REH cell (cell line): Measurements from ENCODE around the genes DUSP7, ALAS1, TLR9, PPM1M, DNAH1, SEMA3G and TNNC1.

- PRO-cap: no peak
These were observed 3.4 kb upstream of the GRM2 start for GRCh38 chr3:51703189-51704247.

DNA sequence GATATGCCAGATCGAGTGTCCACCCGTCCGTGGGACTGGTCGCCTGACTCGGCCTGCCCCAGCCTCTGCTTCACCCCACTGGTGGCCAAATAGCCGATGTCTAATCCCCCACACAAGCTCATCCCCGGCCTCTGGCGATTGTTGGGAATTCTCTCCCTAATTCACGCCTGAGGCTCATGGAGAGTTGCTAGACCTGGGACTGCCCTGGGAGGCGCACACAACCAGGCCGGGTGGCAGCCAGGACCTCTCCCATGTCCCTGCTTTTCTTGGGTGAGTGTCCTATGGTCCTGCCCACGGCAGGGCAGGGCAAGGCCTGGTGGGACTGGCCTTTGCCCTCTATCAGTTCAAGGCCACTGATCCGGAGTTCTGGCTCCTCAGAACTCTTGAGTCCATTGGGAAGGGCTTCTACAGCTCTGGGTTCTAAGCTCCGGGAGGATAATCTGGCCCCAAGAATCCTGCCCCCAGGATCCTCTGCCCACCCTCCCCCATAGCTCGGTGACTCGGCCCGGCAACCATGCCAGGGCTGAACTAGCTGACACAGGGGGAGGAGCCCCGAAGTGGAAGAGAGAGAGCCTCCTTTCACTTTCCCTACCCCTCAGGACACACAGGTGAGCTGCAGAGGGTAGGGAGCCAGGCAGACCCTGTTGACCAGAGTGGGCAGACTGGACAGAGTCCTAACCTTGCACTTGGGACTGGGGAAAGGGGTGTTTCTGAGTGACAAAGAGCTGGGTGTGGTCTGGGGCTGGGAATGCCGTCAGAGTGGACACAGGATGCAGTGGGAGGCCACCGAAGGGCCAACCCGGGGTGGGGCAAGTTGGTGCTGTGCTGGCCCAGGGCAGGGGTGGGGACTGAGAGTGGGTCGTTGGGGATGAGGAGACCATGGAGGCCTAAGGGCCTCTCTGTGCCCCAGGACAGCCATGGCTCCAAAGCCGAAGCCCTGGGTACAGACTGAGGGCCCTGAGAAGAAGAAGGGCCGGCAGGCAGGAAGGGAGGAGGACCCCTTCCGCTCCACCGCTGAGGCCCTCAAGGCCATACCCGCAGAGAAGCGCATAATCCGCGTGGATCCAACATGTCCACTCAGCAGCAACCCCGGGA, 623 bp downstream of the PARP3 start:
- PRO-cap: no peak

- PRO-cap: no peak
These were observed 842 bp downstream of the GPR62 start for GRCh38 chr3:51955522-51956923.

DNA sequence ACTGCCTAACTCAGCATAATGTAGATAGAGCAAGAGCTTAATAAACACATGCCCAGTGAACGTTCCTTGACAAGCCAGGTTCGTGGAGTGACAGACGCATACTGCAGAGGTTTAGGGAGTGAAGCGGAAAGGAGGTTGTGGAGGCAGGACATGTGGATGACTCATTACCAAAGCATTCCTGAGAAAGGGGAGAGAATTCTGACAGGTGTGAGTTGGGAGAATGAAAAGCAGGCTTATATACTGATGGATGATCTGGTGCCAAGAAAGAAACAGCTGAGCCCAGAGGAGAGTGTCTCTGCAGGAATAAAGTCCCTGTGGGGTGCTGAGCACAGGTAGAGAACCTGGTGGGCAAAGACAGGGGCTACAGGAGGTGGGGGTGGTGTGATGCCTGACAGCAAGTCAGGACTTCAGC, 2.3 kb upstream of the RPL29 start:
- PRO-cap: no peak

DNA sequence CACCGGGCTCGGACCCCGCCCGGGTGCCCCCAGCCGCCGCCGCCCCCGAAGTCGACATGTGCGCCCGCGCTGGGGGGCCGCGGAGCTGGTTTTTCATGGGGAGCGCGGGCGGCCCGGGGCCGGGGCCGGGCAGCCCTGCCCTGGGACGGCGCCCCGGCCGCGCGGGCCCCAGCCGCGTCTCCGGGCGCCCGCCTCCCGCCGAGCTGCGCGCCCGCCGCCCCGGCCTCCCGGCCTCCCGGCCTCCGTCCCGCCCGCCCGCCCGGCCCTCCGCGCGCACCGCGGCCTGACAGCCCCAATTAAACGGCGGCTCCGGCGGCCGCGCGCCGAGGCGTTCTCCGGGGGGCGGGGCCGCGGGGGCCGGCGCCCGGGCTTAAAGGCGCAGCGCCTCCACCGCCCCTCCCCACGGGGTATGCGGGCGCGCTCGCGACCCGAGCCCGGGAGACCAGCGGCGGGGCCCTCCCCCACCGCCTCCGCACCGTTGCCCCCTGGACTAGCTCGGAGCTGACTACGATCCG, at the start of gene DUSP7:
Gene DUSP7 (minus strand): TSS at position 302 of the 515 bp plus-strand sequence.
- PRO-cap: bidirectional peak, plus-strand start at position 403 of the sequence, minus-strand start at position 298 of the sequence

DNA sequence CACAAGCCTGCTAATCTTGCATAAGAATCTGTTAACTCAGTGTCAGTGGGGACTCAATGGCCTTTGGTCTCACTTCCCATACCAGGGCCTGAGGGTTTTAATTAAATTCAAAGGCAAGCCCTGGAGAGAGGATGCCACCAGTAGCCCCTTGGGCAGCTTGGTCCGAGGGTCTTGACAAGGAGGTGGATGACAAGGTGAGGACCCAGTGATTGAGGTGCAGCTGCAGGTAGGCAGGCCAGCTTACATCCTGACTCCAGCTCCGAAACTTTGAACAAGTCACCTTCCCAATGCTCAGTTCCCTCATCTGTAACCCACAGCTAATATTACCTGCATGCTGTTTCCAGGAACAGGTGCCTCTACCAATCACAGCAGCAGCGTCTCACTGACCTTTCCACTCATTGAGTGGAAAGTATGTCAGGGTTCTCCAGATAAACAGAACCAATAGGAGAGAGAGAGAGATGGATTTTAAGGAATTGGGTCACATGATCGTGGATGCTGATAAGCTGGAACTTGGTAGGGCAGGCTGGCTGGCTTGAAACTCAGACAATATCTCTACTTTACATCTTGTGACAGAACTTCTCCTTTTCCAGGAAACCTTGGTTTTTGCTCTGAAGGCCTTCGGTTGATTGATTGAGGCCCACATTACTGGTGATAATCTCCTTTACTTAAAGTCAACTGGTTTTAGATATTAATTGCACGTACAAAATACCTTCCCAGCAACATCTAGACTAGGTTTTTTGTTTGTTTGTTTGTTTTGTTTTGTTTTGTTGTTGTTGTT, 9.0 kb upstream of the ALAS1 start:
- PRO-cap: no peak

- PRO-cap: bidirectional peak, plus-strand start at chr3:52198121, minus-strand start at chr3:52198028
These were observed at the start of gene ALAS1 for GRCh38 chr3:52197467-52198259. ALAS1 (plus strand) TSS chr3:52198160.

GRCh38 chr3:52202403-52202873, 4.5 kb downstream of the ALAS1 start:
- PRO-cap: no peak

DNA sequence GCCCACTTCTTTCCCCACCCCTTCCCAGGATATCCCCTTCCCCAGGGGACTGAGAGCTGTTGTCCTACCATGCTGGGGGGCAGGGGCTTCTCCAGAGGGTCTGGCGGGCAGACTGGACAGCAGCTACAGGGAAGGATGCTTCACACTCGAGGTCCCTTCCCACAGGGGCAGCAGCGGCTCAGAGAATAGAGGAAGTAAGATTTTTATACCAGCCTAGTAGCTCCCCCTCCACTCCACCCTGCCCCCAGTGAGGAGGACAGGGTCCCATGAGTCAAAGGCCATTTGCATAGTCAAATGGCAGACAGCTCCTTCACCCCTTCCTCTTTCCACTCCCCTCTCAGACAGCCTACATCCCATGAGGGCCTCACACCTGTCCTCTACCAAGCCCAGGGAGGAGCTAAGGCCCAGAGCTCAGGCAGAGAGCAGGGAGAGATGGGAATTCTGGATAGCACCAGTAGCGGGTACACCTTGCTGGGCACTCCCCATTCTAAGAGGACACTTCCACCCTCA, at the start of gene TLR9:
Gene TLR9 (minus strand): TSS at position 187 of the 510 bp plus-strand sequence.
- PRO-cap: bidirectional peak, plus-strand start at position 340 of the sequence, minus-strand start at position 187 of the sequence

GRCh38 chr3:52238125-52238774, 708 bp downstream of the TWF2 start:
- PRO-cap: no peak

- PRO-cap: unidirectional peak, plus-strand start at chr3:52244651
These were observed 1.5 kb upstream of the PPM1M start for GRCh38 chr3:52243748-52244784.

GRCh38 chr3:52245226-52246386, at the start of gene PPM1M:
PPM1M (plus strand) TSS chr3:52245759.
- PRO-cap: no peak

GRCh38 chr3:52270442-52270813, 8.0 kb downstream of the WDR82 start:
- PRO-cap: no peak

GRCh38 chr3:52299926-52300678, 12.5 kb downstream of the GLYCTK start:
- PRO-cap: no peak

DNA sequence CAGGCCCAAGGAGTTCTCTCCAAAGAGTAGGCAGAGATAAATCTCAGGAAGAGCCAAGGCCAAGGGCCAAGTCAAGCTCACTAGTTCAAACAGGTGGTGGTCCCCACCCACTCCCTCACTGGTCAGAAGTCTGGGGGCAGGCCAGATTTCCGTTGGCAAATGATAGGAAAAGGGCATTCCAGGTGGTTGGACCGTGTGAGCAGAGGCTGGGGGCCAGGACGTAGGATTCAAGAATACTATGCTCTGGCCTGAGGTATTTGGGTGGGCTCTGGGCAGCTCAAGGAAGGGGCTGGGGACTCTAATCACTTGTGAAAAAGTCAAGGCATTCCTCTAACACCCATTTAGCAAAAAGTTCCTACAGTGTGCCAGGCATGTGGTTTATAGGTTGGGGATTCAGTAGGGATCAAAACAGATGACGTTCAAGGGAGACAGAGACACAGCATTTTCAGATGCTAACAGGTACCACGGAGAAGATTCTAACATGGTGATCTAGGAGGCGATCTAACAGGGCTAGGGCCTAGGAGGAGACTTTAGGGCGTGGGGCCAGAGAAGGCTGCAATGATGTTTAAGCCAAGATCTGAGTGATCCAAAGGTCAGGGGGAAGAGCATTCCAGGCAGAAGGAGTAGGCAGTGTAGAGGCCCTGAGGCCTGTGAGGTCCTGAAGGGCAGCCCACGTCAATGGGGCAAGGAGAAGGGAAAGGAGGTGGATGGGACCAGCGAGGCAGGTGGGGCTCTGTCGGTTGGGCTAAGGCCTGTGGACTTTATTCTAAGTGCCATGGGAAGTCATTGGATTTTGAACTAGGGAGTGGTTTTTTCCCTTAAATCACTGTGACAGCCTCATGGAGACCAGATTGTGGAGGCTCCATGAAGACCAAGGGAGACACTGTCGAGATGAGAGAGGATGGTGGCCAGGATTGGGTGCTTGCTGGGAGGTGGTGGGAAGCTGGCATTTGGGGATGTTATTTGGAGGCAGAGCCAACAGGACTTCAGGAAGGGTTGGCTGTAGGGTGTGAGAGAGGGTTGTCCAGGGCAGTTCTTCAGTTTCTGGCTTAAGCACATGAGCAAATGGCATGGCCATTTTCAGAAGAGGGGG, 10.3 kb upstream of the DNAH1 start:
- PRO-cap: no peak

- PRO-cap: no peak
These were observed at the start of gene DNAH1 for GRCh38 chr3:52316119-52316346. DNAH1 (plus strand) TSS chr3:52316319.

- PRO-cap: no peak
These were observed 30.1 kb downstream of the BAP1 start for GRCh38 chr3:52379719-52380171.

GRCh38 chr3:52394702-52395050, 15.1 kb downstream of the BAP1 start:
- PRO-cap: no peak

DNA sequence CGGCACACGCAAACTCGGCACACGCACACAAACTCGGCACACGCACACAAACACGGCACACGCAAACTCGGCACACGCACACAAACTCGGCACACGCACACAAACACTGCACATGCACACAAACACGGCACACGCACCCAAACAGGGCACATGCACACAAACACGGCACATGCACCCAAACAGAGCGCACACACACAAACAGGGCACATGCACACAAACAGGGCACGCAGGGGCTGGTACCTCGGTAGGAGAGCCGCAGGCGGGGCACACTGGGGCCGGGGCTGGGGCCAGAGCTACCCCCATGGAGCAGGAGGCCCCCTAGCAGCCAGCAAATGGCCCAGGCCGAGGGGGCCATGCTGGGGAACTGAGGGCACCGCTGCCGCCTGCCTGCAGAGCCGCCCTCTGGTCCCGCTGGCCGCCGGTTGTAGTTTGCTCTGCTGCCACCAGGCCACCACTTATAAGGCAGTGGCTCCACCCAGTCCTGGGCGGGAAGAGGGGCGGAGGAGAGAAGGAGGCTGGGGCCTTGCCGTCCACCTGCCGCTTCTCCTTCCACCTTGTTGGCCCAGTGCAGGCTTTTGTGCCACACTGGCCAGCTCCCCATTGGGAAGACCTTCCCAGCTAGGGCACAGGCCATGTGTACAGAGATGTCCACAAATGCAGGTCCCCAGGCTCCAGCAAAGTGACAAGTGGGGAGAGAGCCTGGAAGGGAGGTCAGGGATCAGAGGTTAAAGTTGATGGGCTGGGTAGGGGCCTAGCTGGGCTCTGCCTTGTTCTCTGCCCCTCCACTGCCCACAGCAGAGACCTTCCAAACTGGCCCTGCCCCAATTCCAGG, at the start of gene SEMA3G:
Gene SEMA3G (minus strand): TSS at position 431 of the 832 bp plus-strand sequence.
- PRO-cap: bidirectional peak, plus-strand start at position 486 of the sequence, minus-strand start at position 431 of the sequence

GRCh38 chr3:52453955-52454457, at the start of gene TNNC1:
TNNC1 (minus strand) TSS chr3:52454041.
- PRO-cap: no peak